ENCODE data around the genes MUC13, HEG1 and SNX4.

DNA sequence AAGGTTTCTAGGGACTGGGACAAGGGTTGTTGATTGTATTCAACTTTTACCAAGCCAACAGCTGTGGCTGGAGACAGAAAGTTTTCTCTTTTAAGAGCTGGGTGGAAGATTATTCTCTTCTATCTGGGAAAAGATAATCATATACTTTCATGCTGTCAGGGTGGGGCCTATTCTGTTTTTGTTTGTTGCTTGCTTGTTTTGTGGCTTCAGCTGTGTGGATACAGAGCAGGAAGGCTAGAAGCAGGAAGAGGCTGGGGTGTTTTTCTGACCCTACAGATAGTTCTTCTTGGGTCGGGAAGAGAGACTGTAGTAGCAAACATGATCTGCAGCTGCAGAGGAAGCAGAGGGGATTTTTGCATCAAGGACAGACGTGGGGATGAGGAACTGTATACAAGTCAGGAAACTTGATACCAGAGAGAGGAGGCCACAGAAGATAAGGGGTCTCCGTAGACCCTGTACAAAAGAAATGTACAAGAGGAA lies 45.7 kb downstream of the KALRN start:
- PRO-cap: no peak
- RAMPAGE, long total RNA, 3 experiments: no peak in any of the 3 experiments

DNA sequence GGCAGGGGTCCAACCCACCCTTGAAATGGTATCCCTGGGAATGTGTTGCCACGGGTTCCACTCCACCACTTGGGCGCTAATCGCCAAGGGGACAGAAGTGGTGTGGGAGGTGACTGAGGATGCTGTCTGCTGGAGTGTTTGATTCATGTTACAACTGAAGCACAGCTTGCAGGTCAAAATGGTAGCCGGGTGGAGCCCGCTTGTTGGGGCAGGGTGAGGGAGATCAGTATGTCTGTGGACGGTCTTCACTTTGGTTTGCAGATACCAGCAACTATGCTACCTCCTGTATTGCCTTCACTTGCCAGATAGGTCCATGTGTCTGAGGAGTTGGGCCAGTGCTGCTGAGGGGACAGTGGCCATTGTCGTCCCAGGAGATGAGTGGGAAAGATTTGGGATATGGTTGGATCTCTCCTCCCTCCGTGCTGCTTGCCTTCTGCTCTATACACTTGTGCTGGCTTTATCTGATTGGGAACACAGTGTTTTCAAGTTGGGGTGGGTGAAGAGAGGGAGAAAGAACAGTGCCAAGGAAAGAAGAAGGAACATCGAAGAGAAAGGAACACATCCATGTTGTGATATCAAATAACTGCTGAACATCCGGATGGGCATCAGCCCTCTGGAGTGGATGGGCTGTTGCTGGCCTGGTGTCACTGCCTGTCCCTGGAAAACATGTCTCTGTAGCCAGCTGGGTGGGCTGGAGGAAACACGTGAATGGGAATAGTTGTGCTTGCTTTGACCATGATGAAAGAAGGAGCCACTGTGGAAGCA lies 58.0 kb downstream of the KALRN start:
- PRO-cap: no peak
- RAMPAGE, long total RNA, 3 experiments: start-site peak on the plus strand in 1 of 3 experiments, centred at position 217 of the sequence, 21 reads per replicate

DNA sequence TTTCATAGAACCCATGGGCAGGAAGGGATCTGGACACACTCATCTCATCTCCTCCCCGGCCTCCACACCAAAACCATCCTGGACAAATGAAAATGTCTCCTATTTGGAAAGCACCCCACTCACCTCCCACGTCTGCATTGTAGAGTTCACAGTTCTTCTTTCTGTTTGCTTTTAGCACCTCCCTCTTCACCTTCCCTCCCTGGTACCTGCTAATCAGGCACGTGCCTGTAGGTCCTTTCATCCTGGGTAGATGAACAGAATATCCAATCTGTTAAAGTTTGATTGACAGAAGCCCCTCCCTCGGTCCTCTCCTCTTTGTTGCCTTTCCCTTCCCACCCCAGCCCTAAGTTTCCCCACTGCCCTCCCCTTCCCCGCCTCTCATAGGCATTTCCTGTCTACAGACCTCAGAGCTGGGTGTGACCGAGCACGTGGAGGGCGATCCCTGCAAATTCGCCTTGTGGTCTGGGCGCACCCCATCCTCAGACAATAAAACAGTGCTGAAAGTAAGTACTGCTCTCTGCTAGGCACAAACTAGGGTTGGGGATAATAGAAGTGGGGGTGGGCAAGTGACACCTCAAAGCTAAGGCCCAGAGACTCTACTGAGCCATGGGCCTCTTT lies 239.2 kb upstream of the UMPS start:
- PRO-cap: no peak
- RAMPAGE, long total RNA, 3 experiments: no peak in any of the 3 experiments

- PRO-cap: no peak
- RAMPAGE, long total RNA, 3 experiments: no peak in any of the 3 experiments
Measured at GRCh38 chr3:124599672-124600468, 130.4 kb upstream of the UMPS start.

DNA sequence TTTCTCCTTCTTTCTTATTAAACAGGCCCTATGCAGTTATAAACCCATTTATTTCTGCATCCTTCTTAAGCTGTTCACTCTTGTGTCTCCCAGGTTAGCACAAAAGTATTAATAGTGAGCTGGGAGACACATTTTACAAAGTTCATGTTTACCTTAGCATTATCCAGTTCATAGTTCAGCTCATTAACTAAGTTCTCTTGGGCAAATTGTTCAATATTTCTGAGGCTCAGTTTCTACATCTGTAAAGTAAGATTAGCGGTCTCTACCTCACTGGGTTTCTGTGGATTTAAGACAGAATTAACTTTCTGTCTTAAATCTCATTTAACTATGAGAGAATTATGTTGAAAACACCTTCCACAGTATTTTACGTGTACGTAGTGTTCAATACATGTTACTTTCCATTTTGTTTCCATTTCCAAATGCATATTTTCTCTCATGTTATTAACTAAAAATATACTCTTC lies 31.1 kb upstream of the UMPS start:
- PRO-cap: no peak
- RAMPAGE, long total RNA, 3 experiments: no peak in any of the 3 experiments

DNA sequence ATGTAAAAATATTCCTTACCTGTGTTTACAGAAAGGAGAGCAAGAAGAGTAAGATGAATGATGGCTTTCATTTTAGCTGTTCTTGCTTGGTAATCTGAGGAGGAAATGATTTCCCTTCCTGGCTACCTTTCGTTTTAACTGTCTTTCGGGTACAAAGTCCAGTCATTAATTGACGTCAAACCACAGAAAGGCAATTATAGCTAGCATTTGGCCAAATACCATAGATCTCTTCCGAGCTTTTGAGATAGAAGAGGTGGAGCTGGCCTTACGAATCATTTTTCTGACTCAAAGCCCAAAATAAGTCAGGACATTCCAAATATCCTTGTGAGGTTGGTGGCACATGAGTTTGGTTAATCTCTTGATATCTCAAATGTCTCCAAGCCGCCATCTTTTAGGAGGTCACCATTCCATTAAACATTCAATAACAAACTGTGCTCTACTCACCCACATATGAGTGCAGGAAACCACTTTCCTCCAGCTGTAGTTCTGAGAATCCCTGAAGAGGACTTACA lies at the start of gene MUC13:
TSS of gene MUC13 (minus strand) at position 110 of the 512 bp plus-strand sequence.
- PRO-cap: no peak
- RAMPAGE, long total RNA, 3 experiments: no peak in any of the 3 experiments

- PRO-cap: no peak
- RAMPAGE, long total RNA, 3 experiments: no peak in any of the 3 experiments
Measured at GRCh38 chr3:124972383-124972820, 37.9 kb upstream of the MUC13 start.

GRCh38 chr3:125055943-125056520 lies at the start of gene HEG1:
Gene HEG1, minus strand, starts transcription at chr3:125055997.
- PRO-cap: bidirectional peak, plus-strand start at chr3:125056252, minus-strand start at chr3:125056107
- RAMPAGE, long total RNA, 3 experiments: no peak in any of the 3 experiments

DNA sequence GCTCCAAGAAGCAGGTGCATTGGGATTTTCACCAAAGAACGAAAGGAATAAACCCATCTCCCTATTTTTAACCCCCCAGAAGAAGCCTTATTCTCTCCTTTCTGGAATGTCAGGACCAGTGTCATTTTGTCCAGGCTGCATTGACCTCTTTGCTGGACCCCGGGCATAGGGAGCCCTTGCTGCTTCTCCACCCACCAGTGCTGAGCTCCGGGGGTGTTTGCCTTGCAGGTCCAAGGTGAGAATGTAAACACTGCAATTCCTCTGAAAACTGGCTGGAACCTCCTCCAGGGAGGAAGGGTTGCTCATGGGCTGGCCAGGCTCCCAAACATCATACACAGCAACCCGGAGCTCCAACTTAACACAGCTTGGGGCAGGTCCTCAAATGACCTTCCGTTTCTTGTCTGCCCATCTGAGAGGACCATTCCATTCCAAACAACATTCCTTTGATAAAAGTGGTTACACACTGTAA lies 7.0 kb upstream of the HEG1 start:
- PRO-cap: no peak
- RAMPAGE, long total RNA, 3 experiments: no peak in any of the 3 experiments

DNA sequence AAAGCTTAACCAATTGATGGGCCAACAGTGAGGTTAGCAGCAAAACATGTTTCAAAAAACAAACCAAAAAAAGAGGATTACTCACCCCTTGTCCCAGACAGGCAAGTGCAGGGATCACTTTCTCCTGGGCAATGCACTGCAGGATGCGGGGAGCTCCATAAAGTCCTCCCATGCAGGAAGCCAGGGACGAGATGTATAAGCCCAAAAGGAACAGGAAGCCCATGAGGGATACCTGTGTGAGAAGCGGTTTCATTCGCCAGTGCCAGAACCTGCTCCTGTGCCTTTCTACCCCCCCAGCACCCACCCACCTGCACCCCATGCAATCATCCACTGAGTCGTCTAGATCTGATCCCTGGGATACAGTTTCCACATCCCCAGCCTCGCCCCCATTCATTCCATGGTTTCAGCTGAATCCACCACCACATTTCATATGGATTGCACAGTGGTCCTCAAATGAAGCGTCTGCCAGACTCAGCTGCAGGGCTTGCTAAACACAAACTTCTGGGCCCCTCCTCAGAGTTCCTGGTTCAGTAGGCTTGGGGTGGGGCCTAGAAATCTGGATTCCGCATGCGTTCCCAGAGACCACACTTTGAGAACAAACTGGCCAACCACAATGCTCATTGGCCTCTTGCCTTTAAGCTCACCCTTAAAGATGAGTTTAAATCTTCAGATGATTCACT lies 54.4 kb upstream of the HEG1 start:
- PRO-cap: no peak
- RAMPAGE, long total RNA, 3 experiments: no peak in any of the 3 experiments

DNA sequence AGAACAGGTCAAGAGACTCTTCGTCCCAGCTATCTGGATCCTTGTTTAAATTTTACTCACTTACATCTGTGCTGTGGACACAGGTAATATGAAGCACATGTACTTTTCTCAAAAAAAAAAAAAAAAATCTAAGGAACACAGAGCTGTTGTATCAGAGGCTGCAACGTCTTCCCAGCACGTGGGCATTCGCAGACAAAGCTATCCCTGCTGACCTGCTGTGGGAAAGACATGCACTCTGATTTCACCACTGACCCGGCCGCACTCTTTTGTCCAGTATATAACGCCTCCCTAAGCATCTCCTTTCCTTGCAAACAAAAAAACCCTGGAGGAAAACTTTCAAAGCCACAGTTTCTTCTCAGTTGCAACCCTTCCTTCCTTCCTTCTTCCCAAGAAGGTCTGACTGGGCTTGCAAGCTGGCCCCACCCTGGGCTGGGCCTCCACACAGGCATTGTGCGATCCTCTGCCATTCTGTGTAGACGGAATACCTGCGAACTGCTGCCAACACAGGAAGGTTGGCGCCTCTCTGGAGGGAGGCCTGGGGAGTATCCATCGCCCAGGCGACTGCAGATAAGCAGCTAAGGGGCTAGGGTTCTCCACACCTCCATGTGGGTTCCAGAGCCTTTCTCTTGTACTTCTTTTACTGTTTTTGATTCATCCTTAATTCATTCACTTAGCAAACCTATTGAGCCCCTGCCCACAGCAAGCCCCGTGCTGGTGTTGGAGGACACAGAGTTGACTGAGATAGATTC lies 50.8 kb downstream of the SLC12A8 start:
- PRO-cap: no peak
- RAMPAGE, long total RNA, 3 experiments: no peak in any of the 3 experiments

DNA sequence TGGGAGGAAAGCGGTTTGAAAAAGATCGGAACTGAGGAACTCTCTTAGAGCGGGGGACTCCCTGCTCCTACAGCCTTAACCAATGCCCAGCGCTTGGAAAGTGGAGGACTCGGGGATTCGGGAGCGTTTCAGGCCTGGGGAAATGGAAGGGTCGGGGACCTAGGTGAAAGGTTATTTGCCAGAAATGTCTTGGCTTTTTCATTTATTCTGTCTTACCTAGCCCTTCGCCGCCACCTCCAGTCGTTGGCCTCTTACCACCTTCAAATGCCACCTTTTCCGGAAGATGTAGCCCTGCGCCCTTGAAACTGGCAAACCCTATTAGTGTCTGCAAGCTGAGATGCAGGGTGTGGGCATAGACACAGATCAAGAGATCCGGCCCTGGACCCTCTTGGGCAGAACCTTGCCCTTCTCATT lies 424 bp upstream of the ZNF148 start:
- PRO-cap: no peak
- RAMPAGE, long total RNA, 3 experiments: no peak in any of the 3 experiments

DNA sequence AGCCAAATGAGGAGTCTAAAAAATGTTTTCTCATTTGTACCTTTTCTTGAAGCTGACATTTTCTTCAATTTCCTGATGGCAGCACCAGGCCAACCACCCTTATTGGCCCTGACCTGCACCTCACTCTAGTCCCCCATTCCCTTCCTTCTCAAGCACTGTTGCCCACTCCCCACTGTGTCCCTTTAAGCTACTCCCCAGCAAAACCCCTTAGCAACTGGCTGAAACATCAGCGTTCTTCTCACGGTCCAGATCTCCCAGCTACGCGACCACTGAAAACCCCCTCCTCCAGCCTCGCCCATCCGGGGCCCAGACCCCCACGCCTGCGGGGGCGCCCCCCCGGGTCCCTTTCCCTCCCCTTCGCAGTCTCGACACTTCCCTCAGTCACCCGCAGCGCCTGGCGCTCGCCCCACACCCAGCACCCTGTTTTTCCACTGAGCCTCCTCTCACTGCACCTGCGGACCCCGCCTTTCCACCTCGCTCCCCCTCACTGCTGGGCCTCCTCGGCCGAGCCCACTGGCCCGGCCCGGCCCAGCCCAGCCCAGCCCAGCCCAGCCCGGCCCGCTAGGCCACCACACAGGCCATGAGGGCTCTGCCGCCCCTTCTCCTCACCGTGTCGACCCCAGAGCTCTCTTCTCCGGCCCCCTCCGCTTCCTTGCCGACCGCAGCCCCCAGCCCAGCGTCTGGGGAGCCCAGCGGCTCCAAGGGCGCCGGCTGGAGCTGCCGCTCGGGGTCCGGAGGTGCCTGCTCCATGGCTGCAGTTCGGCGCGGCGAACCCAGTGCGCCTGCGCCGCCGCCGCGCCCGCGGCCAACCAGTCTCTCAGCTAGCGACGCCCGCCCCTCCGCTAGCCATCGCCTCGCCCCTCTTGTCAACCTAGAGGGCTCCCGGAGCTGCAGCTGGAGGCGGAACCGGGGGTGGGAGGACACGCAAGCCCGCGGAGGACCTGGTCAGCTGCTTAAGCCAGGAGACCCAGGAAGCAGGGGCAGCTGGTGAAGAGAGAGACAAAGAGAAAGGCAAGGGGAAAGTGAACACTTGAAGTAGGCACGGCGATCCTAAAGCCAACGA lies at the start of gene SNX4:
TSS of gene SNX4 (minus strand) at position 780 of the 1,063 bp plus-strand sequence.
- PRO-cap: bidirectional peak, plus-strand start at position 903 of the sequence, minus-strand start at position 780 of the sequence
- RAMPAGE, long total RNA, 3 experiments: start-site peak on the minus strand in 3 of 3 experiments, centred at position 763 of the sequence, 193 to 348 reads per replicate

GRCh38 chr3:125603000-125603552 lies 7.8 kb upstream of the OSBPL11 start:
- PRO-cap: no peak
- RAMPAGE, long total RNA, 3 experiments: no peak in any of the 3 experiments

DNA sequence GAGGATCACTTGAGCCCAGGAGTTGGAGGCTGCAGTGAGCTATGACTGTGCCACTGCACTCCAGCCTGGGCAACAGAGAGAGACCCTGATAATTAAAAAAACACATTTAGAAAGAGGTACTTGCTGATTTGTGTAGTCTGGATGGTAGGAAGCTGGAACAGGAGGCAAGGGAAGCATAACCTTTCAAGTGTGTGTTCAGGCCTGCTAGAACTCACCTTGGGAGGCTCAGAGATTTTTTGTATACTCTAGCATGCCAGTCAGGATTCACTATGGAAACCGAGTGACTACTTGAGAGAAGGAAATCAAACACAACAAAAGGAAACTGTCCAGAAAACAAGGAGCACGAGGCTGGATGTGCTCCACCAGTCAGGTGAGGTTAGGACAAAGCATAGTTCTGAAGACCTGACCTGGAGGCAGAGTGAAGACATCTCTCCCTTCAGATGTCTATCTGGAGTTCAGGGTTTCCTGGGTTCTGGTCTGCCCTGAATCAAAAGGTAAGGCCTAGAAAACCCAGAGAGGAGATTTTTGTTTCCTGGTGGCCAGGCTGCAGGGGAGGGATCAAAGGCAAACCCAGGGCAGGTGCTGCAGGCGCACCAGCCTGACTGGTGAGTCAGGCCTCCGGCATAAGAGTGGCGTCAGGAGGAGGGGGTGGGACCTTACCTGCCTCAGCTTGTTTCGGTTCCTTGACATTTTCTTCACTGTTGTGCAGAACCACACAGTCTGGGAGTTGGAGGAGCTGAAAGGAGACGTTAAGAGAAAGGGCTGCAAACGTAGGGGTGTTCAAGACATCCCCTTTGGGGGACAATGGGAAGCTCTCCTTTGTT lies 52.1 kb upstream of the OSBPL11 start:
- PRO-cap: no peak
- RAMPAGE, long total RNA, 3 experiments: no peak in any of the 3 experiments

DNA sequence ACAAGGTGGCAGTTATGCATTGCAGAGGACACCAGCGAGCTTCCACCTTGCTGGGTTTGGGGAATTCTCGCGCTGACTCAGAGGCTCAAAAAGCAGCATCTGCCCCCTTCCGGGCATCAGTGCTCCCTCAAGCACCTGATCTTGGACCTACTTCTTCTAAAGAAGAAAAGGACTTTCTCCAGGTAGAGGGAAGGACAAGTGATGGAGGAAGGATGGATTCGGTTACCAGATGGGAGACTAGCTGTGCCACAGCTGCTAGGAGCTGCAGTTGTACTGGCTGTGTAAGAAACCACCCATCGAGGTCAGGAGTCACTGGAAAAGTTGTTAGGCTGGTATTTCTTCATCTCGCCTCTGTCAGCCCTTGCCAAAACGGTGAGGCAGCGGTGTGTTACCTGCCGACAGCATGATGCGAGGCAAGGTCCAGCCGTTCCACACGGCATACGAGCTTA lies 125.1 kb upstream of the OSBPL11 start:
- PRO-cap: no peak
- RAMPAGE, long total RNA, 3 experiments: no peak in any of the 3 experiments

DNA sequence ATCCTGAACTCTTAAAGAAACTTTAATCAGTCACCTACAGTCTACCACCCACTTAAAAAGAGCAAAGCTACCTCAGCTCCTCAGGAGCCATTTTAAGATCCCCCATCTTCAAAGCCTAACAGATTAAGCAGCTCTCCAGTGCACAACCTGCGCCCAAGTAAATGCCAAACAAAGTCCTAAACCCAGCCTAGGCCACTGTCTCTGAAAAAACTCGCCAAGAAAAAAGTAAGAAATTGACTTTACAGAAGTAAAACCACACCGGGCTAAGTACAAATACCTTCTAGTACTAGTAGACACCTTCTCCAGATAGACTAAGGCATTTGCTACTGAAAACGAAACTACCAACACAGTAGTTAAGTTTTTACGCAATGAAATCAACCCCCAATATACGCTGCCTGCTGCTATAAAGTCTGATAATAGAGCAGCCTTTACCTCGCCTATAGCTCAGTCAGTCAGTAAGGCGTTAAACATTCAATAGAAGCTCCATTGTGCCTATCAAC lies 132.3 kb upstream of the ROPN1B start:
- PRO-cap: no peak
- RAMPAGE, long total RNA, 3 experiments: no peak in any of the 3 experiments

DNA sequence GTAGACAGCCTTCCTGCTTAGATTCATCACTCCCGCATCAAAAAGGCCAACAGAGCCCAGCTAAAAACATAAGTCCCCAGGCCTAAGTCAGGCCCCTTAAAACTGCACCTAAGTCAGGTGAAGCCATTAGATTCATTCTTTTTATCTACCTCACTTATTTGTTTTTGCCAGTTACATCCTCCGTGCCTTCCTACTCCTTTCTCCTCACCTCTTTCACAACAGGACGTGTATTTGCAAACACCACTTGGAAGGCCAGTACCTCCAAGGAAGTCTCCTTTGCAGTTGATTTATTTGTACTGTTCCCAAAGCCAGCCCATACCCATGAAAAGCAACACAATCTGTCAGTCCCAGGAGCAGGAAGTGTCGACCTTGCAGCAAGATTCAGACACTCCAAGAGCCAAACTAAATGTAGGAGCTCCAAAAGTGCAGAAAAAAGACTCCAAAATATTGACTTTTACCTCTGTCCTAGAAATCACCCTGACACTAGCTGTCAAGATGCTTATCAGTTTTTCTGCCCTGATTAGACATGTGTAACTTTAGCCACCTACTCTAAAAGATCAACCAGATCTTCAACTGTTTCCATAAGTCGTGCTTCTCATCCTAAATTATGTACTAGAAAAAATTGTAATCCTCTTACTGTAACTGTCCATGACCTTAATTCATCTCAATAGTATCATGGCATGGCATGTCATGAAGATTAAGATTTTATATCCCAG lies 131.2 kb upstream of the ROPN1B start:
- PRO-cap: no peak
- RAMPAGE, long total RNA, 3 experiments: no peak in any of the 3 experiments

DNA sequence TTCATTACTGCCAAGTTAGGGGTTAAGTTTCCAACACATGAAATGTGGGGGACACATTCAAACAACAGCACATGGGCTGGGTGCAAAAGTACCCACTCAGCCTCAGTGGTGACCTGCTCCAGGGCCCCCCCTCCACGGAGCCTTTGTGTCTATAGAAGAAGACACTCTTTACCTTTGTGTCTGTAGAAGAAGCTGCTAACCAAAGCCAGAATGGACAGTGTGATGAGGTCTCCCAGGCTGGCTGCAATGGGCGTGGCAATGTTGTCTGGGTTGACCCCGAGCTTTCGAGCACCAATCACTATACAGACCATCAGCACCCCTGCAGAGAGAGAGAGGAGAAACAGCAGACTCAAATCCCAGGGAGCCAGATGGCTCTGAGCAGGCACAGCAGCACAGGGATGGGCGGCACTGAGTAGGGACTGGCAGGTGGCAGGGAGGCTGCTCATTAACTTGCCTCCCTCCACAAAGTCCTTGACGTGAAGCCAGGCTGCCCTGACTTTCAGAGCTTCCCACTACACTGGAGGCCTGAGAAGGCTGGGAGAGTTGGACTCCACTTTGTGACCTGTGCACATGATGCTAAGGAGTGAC lies 53.7 kb downstream of the ROPN1B start:
- PRO-cap: no peak
- RAMPAGE, long total RNA, 3 experiments: start-site peak on the minus strand in 1 of 3 experiments, centred at position 289 of the sequence, 9 reads per replicate

- PRO-cap: unidirectional peak, minus-strand start at chr3:126159556
- RAMPAGE, long total RNA, 3 experiments: no peak in any of the 3 experiments
Measured at GRCh38 chr3:126159300-126159805, 21.0 kb downstream of the ALDH1L1 start.

Measured in subcutaneous adipose tissue (tissue), 3 donors.